NALM6 (cell line): ENCODE measurements around the gene TPRG1L.

DNA sequence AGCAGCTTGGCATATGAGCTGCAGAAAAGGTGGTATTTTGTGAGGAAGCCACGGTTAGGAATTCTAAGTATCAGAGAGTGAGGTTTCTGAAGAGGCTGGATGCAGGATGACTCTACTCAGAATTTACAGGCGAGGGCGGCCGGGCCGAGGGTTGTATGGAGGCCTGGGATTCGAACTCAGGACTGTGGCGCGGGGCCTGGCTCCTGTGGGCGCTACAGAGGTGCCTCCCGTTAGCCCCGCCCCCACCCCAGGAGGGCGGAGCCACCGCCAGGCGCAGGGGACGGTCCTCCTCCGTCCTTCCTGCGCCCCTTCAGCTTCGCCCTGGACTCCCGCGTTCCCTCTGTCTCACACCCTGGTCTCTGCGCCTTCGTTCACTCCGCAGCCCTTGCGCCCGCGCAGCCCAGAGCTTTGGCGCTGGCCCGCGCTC is 178.3 kb downstream of the PRDM16 start:
- PRO-cap, result no peak

DNA sequence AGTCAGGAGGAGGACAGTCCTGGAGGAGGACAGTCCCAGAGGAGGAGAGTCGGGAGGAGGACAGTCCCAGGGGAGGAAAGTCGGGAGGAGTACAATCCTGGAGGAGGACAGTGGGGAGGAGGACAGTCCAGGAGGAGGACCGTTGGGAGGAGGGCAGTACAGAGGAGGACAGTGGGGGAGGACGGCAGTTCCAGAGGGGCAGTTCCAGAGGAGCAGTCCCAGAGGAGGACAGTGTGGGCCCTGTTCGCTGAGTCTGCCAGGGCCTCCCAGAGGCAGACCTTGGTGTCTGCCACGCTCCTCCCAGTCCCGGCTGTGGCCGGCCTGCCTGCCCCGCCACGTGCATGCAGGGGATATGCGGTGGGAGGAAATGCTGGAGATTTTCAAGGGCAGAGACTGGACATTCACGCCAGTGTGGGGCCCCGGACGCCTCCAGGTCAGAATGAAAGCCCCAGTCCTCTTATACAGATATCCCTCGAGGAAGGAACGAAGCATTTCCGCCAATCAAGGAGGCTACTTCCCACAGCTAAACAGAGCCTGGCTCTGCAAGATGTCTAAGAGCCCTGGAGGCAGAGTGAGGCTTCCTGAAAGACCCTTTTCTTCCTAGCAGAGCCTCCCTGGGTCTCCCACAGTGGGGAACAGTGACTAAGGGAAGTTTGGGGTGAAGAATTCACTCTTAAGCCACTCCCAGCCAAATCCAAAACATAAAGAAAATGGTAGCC is 183.6 kb upstream of the ARHGEF16 start:
- PRO-cap, result no peak

- PRO-cap, result no peak
Observed at GRCh38 chr1:3369258-3369860, 85.1 kb upstream of the ARHGEF16 start.

DNA sequence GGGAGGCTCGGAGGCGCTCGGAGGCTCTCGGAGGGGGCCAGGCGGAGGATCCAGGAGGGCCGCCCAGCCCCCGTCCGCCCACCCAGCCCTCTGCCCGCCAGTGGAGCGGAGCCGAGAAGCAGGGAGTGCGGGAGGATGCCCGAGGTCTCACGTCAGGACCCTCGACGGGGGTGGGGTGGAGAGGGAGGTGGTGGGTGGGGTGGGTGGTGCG is 60.3 kb upstream of the ARHGEF16 start:
- PRO-cap, result no peak

GRCh38 chr1:3453743-3454171 is 708 bp upstream of the ARHGEF16 start:
- PRO-cap, result no peak

GRCh38 chr1:3459320-3460048 is 5.0 kb downstream of the ARHGEF16 start:
- PRO-cap, result no peak

DNA sequence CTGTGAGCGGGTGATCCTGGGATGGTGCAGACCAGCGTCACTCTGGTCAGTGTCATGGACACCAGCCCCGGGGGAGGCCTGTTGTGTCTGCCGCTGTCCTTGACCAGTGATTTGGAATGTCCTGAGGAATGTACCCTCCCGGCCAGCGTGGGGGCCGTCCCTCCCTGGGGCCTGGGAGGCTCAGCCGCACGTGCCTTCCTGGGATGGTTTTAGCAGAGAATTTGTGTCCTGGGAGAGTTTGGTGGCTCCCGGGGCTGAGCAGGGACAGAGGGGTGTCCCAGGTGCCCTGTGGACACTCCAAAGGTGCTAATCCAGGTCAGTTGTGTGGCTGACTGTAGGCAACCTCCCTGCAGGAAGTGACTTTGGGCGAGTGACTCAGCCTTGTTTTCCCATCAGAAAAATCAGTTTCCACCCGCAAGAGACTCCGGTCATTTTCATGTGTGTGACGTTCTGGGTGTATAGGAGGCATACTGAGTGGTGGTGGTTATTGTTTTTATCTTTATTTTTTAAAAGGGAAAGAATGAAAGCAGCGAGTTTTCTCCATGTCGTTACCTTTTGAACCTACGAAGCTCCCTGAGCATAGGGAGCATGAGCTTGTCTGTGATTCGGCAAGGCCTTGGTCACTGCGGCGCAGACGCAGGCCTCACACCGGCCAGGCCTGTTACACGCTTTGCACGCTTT is 6.4 kb downstream of the ARHGEF16 start:
- PRO-cap, result no peak

- PRO-cap, result unidirectional peak, plus-strand start at chr1:3610663; unidirectional peak, plus-strand start at chr1:3610746
Observed at GRCh38 chr1:3610267-3611133, 808 bp downstream of the MEGF6 start.

DNA sequence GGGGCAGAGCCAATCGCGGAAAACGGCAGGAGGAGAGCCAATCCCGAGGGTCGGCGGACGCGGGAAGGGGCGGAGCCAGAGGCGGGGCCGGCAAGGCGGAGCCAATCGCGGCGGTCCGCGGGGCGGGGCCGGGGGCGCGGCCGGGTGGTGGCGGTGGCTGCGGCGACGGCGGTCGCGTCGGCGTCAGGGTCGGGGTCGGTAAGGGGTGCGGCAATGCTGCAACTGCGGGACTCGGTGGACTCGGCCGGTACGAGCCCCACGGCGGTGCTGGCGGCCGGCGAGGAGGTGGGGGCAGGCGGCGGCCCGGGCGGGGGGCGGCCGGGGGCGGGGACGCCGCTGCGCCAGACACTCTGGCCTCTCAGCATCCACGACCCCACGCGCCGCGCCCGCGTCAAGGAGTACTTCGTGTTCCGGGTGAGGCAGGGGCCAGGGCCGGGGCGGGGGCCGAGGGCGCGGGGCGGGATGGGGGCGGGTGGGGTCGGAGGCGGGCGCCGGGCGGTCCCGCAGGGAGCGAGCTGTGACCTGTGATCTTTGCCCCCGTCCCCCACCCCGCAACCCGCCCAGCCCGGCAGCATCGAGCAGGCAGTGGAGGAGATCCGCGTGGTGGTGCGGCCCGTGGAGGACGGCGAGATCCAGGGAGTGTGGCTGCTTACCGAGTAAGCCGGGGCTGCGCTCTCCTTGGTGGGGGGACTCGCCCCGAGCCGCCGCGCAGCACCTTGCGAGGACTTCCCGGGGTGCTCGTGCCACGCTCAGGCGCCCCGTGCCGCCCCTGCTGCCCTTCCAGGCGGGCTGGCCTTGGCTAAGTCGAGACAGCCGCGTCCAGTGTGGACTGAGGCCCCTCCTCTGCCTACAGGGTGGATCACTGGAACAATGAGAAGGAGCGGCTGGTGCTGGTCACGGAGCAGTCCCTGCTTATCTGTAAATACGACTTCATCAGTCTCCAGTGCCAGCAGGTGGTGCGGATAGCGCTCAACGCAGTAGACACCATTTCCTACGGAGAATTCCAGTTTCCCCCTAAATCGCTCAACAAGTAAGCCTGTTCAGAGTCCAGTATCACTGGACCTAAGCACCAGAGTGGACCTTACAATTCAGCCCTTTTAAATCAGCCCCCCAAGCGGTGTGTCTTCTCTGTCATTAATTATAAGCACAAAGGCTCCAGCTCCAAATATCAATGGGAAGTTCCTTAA is at the start of gene TPRG1L:
TPRG1L (plus strand) TSS at position 156 of the 1,187 bp plus-strand sequence.
- PRO-cap, result bidirectional peak, plus-strand start at position 186 of the sequence, minus-strand start outside the sequence

DNA sequence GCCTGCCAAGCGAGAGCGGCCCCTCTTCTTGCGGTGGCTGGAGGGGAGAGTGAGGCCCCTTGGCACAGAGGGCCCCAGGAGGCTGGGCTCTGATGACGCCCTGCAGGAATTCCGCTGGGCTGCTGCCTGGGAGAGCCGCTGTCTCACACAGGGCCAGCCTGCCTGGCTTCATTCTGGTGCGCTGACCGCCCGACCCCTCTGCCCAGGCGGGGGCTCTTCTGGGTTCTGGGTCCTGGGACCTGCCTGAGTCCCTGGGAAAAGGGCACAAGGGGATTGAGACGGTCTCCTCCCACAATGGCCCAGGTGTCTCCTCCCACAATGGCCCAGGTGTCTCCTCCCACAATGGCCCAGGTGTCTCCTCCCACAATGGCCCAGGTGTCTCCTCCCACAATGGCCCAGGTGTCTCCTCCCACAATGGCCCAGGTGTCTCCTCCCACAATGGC is 22.4 kb downstream of the TP73 start:
- PRO-cap, result no peak

DNA sequence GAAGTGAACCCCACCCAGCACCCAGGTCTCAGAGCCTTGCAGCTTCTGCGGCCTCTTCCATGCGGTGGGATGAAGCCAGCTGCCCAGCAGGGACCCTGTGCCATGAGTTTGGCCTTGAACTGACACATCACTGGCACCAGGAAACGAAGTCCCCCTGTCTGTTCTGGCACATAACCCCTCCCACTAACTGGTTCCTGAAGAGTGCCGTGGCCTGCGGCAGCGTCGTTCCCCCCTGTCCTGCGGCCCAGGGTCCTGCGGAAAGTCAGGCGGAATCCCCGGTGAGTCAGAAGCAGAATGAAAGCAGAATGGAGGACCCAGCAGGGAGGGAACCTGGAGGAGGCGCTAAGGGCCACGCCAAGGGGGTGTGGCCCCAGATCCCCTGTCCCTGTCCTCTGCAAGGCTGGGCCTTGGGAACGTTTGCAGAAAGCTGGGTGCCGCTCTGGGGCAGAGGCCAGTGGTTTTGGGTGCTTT is 36.0 kb downstream of the TP73 start:
- PRO-cap, result no peak

DNA sequence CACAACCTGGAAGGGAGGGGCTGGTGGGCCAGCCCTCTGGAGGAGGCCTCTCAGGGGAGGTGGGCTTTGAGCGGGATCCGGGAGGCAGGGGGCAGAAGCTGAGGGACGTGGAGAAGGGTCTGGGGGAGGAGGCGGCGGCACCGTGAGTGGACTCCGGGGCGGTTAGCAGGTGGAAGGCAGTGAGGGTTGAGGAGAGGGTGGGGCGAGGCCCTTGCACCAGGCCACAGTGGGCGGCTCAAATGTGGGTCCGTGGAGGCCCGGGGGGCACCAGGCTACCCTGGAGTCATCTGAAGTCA is 46.1 kb downstream of the TP73 start:
- PRO-cap, result no peak

GRCh38 chr1:3718012-3718495 is 34.2 kb upstream of the CCDC27 start:
- PRO-cap, result no peak

DNA sequence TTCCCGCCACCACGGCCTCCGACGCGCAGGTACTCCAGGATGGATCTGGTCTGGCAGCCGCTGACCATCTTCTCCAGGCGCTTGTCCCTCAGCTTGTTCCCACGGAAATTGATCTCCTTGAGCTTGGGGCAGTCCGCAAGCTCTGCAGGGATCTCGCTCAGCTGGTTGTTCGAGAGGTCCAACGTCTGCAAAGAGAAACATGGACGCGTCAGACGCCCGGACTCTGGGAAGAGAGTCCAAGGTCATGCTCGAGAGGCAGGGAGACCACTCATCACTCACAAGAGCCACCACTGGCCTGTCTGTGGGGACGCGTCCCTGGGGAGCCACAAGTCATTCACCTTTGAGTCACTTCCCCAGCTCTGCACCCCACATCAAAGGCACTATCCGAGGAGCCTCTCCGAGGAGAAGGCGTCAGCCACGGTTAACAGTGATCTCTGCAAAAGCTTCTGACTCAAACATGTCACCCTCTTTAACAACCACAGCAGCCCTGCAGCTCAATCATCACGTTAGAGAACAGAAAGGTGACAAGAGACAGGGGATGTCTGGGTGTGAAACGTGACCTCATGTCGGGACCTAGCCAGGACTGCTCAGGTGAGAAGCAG is 9.1 kb downstream of the LRRC47 start:
- PRO-cap, result no peak

GRCh38 chr1:3820824-3821564 is 24.7 kb upstream of the LRRC47 start:
- PRO-cap, result no peak

- PRO-cap, result no peak
Observed at GRCh38 chr1:3830954-3831327, 26.1 kb downstream of the CEP104 start.

GRCh38 chr1:3838571-3839229 is 18.3 kb downstream of the CEP104 start:
- PRO-cap, result no peak

DNA sequence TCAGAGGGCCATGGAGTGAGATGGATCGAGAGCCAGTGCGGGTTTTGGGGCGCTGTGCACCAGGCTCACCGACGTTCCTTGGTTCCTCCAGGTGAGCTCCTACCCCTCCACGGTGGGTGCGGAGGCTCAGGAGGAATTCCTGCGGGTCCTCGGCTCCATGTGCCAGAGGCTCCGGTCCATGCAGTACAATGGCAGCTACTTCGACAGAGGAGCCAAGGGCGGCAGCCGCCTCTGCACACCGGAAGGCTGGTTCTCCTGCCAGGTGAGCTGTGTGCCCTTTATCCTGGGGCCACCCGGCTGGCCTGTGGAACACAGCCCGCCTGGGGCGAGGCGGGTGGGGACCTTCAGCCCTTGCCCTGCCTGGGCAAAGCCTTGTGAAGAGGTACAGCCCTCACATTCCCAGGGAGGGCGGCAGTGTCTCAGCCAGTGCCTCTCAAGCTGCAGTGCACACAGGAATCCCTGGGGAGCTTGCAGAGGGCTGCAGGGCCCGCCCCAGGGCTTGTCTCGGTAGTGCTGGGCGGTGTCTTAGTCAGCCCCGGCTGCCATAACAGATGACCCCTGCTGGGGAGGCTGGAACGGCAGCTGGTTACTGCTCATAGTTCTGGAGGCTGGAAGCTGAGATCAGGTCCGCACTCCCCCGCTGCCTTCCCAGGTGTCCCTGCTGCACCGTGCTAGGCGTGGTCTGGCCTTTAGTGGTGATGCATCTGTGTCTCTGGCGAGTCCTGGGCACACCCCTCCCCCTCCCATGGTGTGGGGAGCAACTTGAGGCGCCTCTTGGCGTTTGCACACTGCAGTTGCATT is 12.4 kb downstream of the DFFB start:
- PRO-cap, result bidirectional peak, plus-strand start at position 536 of the sequence, minus-strand start at position 373 of the sequence

GRCh38 chr1:4484152-4484351 is 170.4 kb upstream of the AJAP1 start:
- PRO-cap, result no peak

DNA sequence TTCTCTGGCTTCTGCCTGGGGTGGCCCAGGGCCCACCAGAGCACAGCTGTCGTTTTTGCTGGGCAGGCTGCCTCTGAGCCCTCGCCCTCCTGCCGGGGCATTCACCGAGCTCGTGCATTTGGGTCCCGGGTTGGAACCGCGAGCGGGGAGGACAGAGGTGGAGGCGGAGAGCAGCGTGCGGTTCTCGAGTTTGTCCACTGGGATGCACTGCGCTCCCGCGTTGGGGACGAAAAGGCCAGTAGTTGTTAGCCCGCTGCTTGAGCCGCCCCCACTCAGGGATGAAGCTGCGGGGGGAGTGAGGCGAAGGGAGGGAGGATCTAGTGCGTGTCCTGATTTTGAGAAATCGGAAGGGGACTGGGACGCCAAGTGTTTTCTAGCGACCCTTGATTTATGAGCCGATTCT is 1.9 kb downstream of the AJAP1 start:
- PRO-cap, result no peak